Daoy (cell line): Measurements from ENCODE around the genes TBXAS1 and AGK.

DNA sequence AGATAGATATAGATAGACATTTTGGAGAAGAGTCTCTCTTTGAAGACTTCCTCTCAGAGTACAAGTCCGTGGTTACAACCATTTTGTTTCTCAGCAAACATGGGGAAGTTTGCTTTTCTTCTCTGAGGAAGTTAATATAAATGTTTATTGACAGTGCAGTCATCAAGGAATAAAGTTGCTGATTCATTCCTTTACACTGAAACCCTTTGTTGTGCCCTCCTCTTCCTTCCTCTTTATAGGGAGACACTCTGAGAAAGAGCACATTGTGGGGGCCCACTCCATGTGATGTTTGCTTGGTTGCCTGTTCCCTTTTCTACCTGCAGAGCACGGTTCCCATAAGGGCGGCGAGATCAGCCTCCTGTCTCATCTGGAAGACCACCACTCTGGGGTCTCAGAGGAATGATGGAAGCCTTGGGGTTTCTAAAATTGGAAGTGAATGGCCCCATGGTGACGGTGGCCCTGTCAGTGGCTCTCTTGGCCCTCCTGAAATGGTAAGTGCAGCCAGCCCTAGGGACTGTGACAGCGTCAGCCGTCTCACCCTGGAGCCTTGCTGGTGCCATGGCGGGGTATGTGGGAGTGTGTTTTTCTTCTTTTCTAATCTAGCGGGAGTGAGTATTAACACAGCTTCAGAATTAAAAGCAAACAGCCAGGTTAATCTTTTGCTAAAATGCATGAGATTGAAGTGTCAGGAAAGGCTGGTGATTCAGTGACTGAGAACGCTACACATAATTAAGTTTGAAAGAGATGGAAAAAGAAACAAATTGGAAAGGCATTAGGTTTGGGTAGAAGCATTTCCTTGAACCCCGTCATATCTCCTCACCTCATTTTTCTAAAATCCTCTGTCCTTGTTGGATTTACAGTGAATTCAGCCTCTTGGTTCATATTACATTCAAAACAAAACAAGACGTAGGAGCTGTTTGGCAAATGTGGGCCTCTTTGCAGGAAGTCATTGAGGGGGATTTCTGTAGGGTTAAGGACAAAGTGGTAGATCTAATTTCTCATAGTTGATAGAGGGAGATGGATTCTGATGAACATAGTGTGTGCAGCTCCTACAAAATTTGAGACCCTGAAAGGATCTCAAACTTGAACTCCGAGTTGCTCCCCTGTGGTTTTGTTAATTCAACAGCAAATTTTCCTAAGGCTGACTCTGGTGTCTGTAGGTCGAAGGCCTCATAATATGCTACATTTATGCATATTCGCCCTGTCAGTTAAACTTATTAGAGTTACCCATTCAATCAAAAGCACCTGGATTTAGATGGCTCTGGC, at the start of gene TBXAS1:
TSS of gene TBXAS1 (plus strand) at position 276 of the 1,266 bp plus-strand sequence.
- RAMPAGE, long total RNA: no peak

DNA sequence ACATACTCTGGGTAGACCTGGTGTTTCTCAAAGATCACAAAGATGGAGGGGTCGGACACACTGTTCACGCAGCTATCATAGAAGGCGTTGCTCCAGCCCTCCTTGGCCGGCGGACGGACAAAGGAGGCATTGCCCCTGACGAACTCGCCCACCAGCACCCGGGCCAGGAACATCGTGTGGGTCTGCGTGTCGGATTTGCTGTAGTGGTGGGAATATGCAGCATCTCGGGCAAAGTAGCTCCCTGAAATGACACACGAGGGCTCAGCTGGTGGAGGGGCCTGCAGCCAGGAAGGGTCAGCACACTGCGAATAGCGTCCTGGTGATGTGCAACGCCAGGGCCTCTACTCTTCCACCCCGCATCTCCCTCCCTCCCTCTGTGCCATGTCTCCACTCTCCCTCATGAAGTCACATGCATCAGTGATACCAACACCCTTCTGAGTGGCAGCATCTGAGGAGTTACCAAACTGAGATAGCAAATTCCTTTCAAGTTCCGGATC, 38.1 kb downstream of the PARP12 start:
- RAMPAGE, long total RNA: no peak

- RAMPAGE, long total RNA: no peak
Observed at GRCh38 chr7:140478211-140479039, 880 bp downstream of the MKRN1 start.

- RAMPAGE, long total RNA: no peak
Observed at GRCh38 chr7:140488507-140488822, 9.2 kb upstream of the MKRN1 start.

GRCh38 chr7:140525502-140526198, 46.3 kb upstream of the MKRN1 start:
- RAMPAGE, long total RNA: no peak

GRCh38 chr7:140527252-140527723, 48.0 kb upstream of the MKRN1 start:
- RAMPAGE, long total RNA: no peak

DNA sequence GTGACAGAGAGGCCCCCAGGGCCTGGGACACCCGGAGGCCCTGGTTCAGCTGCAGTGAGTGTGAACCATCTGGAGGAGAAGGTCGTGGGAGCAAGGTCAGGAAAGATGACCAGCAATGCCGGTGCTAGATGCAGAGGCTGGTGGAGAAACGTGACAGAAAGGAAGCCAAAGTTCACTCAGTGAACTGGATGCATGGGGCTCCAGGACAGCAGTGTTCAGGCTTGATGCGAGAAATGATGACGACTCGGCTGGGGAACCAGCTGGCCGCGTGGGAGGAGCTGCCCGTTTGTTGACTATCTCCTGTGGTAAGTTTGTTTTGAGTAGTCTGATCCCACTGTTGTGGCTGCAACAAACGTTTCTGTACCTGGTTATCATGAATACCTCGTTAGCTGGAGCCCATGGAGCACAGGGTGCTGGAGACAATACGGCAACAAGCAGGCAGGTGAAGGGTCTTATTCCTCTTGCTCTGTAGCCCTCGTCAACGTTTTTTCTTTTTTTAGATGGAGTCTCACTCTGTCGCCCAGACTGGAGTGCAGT, 54.2 kb upstream of the MKRN1 start:
- RAMPAGE, long total RNA: no peak

DNA sequence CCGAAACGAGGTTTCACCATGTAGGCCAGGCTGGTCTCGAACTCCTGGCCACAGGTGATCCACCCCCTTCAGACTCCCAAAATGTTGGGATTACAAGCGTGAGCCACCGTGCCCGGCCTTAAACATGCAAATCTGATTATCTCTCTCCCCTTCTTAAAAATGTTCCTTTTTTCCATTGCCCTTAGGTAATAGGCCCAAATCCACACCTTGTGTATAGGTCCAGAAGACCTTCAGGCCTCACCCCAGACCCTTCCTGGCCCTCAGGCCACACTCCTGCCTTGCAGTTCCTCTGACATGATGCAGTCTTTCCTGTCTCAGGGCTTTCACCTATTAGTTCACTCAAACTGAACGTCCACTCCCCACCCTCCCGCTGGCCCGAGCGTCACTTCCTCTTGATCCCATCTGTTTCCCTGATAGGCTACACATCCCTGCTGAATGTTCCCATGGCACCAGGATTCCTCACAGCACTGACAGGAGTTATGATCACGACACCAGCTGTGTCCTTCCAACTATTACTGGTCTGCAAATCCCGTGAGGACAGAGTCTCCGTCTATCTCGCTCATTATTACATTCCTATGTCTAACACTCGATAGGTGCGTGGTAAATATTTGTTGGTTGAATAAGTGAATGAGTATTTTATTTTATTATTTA, 46.4 kb downstream of the DENND2A start:
- RAMPAGE, long total RNA: no peak

DNA sequence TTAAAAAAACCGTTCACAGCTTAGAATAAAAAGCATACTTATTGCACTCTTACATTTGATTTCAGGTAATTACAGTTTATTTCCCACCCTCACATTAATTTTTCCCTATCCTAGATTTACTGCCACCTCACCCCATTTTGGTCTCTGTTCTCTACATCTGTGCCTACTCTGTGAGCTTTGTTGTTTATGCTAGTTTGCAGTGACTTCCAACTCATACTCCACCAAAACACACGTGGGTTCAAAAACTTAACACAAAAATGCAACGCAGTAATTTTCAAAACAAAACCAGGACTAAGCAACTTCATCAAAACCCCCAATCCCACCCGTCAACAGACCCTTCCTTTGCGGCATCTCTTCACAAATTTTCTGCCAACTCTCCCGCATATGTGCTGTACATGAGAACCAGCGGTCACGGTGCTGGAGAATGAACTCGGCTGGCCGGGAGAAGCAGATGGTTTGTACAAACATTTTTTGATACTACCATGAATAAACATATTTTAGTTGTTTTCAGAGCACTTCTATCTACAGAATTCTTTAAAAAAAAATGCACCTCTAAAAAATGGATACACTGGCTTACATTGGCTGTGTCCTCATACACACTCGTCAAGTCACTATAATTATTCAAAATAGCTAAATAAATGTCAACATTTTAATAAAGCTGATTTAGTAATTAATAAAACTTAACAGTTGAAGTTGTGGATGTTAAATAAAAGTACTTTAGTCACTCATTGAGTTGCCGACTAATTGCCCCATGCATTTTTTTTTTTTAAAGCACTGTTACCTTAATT, 24.2 kb downstream of the NDUFB2 start:
- RAMPAGE, long total RNA: no peak

DNA sequence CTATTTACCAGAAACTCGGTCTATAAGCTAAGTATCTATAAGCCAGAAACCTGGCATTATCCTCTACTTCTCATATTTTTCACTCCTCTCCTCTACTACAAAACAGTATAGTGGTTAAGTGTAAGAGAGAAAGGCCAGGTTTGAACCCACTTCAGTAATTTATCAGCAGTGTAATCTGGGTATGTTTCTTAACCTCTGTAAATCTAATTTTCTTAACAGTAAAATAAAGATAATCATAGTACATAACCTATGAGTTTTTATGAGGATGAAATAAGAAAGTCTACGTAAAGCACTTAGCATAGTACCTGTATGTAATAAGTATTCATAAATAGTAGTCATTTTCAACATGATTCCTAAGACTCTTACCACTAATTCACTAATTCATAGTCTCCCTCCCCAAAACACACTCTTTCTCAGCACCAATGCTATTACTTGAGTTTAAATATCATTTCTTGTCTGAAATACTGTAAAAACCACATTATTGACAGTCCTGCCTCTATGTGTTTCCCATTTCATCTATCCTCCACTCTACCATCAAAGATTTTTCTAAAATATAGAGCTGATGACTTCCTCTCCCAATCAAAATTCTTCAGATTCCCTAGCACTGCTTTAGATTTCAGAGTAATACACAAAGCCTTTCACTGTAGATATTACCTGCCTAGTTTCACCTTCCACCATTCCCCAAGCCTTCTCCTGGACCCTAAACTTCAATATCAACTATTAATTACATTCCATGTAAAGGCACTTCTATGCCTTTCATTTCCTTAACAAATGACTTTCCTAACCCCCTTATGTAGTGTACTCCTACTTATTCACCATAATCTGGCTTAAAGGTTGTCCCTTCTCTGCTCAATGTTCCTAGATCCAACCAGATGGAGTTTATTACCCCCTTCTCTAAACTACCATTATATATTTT, 95.5 kb downstream of the NDUFB2 start:
- RAMPAGE, long total RNA: no peak

DNA sequence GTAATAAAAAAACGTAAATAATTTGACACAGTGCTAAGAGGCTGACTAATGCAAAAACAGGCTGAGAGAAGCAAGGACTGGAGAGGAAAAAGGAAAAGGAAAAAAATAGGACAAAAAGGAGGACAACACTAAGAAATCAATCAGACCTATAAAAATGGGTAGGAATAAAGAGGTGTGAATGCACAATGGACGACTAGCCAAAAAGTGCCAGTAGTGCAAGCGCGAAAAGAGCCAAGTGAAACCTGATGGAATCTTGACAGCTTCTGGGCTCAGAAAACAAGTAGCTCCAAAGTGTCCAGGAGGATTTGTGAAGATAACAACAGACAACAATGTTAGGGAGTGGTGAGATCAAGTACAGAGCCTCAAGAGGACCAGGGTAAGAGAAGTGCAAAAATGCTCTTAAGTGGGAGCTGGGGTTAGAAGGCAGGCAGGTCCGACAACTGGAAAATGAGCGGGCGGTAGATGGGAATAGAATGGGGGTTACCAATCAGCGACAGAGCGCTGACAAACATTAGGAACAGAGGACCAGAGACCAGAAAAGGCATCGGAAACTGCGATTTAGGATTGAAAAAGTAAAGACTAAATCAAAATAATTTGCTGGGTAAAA, 1.2 kb downstream of the BRAF start:
- RAMPAGE, long total RNA: no peak

GRCh38 chr7:141076349-141076761, 2.5 kb downstream of the TMEM178B start:
- RAMPAGE, long total RNA: no peak

DNA sequence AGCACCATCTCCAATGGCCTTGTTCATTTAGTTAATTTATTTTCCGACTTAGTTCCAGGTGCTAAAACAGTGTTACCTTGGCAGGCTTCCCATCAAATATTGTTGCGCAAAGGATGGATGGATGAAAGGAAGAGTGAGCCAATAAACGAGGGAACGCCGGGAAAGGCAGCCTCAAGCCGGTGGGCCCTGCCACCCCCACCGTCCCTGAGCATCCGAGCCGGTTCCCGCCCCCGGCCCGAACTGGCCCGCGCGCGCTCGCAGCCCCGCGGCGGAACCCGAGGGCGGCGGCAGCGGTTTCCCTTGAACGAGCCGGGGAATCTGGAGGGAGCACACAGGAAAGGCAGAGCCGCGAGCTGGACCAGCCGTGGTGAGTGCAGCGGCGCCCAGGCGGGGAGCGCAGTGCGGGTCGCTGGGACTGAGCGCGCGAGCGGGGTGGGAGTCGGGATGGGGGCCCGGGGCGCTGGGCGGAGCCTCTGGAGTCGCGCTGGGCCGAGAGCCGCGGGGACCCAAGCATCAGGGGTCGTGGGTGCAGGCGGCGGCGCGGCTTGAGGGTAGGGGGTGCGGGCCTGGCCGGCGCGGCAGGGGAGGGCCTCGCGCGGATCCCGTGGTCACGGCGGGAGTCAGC, at the start of gene AGK:
TSS of gene AGK (plus strand) at position 343 of the 625 bp plus-strand sequence.
- RAMPAGE, long total RNA: start-site peak on the plus strand centred at position 349 of the sequence, 6 bp wide, 61 and 32 reads in 2 replicates

- RAMPAGE, long total RNA: no peak
Observed at GRCh38 chr7:141652650-141653570, 49.1 kb downstream of the DENND11 start.

GRCh38 chr7:142348844-142349295, 91.0 kb upstream of the PRSS58 start:
- RAMPAGE, long total RNA: no peak

DNA sequence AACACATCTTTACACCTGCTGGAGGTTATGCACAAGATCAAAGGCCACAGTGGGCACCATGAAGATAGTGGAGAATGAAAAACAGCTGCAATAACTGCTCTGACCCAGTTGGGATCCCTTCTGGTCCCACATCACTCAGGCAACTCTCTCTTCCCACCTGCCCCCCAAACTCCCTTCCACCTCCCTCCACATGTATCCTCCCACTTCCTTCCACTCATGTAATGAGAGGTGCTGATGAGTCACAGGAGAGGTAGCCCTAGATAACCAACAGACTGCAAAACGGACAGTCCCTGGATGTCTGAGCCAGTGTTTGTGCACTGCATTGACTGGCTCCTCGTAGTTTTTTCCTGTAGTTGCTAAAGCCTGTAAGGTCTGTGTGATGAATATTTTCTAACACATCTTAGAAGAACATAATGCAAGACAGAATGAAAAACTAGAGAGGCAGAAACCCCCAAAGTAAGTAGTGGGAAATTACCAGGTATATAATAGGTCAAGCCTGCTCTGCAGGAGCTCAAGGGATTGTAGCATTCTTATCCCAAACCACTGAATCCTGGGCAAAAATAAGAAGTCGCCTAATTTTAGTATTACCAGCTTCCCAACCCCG, 38.5 kb downstream of the PRSS2 start:
- RAMPAGE, long total RNA: no peak

DNA sequence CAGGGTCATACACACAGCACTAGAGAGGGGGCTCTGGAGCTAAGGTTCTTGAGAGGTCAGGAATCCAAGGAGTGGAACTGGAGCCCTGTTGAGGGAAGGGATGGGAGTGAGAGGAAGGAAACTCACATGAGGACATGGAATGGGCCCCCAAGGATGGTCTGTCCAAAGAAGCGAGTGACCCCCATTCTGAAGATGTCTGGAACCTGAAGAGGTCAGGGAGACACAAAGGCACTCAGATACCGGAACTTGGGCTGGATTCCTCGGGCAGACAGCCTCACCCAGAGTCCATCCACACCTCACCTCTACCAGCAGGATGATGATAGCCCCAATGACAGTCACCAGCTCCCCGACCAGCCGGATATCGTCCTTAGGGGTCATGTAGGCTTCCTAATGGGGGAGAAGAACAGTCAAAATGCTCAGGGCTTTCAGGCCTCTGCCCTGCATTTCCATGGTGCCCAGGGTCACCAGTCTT, 10.7 kb downstream of the TRPV6 start:
- RAMPAGE, long total RNA: no peak

DNA sequence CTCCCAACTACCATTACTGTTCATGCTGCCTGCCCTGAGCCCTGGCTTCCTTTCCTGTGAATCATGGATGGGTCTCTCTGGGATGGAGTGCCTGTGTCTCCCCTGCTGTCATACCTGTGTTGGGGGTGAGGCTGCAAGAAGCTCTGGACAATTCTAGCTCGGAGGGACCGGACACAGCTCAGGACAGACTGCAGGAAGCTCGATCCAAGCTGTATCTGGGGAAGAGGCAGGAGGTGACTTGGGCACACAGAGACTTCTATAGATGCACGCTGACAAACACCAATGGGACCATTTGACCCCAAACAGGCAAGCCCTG, 4.3 kb downstream of the LLCFC1 start:
- RAMPAGE, long total RNA: no peak

DNA sequence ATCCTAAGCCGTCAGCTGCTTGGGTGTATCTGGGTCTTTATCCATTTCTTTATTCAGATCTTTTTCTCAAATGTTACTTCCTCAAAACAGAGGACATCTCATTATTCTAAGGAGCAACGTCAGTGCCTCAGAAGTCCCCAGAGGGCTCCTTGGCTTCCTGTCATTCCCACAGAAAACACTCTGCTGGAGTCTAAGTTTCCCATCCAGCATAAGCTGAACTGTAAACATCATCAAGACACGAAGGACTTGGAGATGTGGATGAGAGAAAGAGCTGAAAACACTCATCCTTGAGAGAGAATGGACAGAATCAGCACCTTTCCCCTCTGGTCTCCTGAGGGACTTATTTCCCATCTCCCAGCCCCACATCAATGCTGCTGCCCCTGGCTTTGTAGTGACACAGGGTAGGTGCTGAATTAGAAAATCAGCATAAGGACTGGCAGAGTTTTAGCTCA, 2.6 kb upstream of the OR6V1 start:
- RAMPAGE, long total RNA: no peak

- RAMPAGE, long total RNA: no peak
Observed at GRCh38 chr7:143279362-143279777, 5.4 kb upstream of the TMEM139 start.